Testis (tissue), 5 donors: ENCODE measurements around a stretch of chr17.

- PRO-cap, 3 experiments, result no peak in any of the 3 experiments
- RAMPAGE, long total RNA, 2 experiments, result no peak in any of the 2 experiments
- RRBS, result no CpG with 5 or more reads among the region's 8 CpGs
These were observed 58.6 kb downstream of the PECAM1 start for GRCh38 chr17:64331909-64332542.

DNA sequence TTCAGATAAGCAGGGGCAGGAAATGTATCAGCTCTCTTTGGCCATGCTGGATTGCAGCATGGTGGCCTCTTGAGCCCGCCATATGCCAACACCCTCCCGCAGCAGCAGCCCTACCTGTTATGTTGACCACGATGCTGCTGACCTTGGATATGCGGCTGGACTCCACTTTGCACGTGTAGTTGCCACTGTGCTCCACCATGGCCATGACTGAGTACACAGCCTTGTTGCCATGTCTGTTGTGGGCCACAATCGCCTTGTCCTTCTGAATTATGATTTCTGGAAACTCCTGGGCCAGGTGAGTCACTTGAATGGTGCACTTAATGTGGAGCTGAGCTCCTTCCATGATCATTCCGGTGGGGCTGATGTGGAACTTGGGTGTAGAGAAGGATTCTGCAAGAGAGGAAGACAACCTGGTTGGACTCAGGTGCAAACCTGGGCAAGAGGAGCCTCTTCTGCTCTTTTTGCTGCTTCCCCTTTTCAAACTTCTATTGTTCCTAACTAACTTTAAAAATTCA is 21.0 kb downstream of the PECAM1 start:
- PRO-cap, 3 experiments, result no peak in any of the 3 experiments
- RAMPAGE, long total RNA, 2 experiments, result no peak in any of the 2 experiments
- RRBS, result no CpG with 5 or more reads among the region's 7 CpGs

- PRO-cap, 3 experiments, result peak in 1 of 3 experiments; most common plus-strand start chr17:64412315 (in 1)
- RAMPAGE, long total RNA, 2 experiments, result no peak in any of the 2 experiments
- RRBS, result no CpG with 5 or more reads among the region's 20 CpGs
These were observed 21.3 kb upstream of the PECAM1 start for GRCh38 chr17:64411859-64412464.

GRCh38 chr17:64418495-64419009 is 27.9 kb upstream of the PECAM1 start:
- PRO-cap, 3 experiments, result no peak in any of the 3 experiments
- RAMPAGE, long total RNA, 2 experiments, result no peak in any of the 2 experiments
- RRBS, result no CpG with 5 or more reads among the region's 12 CpGs

- PRO-cap, 3 experiments, result no peak in any of the 3 experiments
- RAMPAGE, long total RNA, 2 experiments, result start-site peak on the minus strand in 1 of 2 experiments, at chr17:64611617-64612329 at its widest, 31 reads per replicate
- RRBS, result no CpG with 5 or more reads among the region's 6 CpGs
These were observed 50.3 kb downstream of the SMURF2 start for GRCh38 chr17:64611717-64612203.

- PRO-cap, 3 experiments, result no peak in any of the 3 experiments
- RAMPAGE, long total RNA, 2 experiments, result no peak in any of the 2 experiments
- RRBS, result 1% methylated on average over 6 of the region's 49 CpGs
These were observed 1.1 kb downstream of the SMURF2 start for GRCh38 chr17:64660657-64661758.

DNA sequence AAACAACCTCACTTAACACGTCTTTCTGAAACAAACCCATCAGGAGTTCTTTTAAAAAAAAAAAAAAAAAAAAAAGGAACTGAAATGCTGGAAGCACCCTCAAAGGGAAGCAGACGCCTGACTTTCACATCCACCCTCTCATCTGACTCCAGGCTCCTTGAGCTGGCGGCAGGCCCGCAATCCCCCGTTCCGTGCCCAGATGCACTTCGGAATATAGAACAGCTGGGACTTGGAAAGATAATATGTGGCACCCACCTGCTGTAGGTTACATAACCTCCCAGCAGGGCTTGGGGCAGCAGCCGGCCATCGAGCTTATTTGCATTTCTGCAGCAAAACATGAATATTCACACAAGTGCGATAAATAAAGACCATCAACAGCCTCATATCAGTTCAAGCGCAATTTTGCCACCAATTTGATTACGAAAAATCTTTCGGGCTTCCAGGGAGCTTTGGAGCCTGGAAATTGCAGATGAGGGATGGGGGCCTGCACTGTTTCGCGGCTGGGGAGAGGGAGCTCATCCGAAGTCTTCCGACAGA is 115.7 kb upstream of the SMURF2 start:
- PRO-cap, 3 experiments, result no peak in any of the 3 experiments
- RAMPAGE, long total RNA, 2 experiments, result no peak in any of the 2 experiments
- RRBS, result no CpG with 5 or more reads among the region's 17 CpGs

GRCh38 chr17:64787070-64787929 is 125.2 kb upstream of the SMURF2 start:
- PRO-cap, 3 experiments, result no peak in any of the 3 experiments
- RAMPAGE, long total RNA, 2 experiments, result no peak in any of the 2 experiments
- RRBS, result 100% methylated on average over 3 of the region's 14 CpGs

DNA sequence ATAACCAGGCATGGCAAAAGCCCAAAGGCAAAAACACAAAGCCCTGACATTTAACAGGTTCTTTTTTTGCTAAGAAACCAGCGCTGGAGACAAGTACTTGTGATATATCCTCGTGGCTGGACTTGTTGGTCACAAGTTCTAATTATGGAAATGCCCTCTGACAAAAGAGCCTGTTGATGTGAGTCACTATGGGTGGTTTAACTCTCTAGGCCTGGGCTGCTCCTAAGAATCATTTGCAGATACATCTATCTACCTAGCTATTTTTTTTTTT is 67.5 kb downstream of the GNA13 start:
- PRO-cap, 3 experiments, result no peak in any of the 3 experiments
- RAMPAGE, long total RNA, 2 experiments, result no peak in any of the 2 experiments
- RRBS, result no CpG with 5 or more reads among the region's 2 CpGs

GRCh38 chr17:65036920-65037951 is 19.3 kb downstream of the GNA13 start:
- PRO-cap, 3 experiments, result no peak in any of the 3 experiments
- RAMPAGE, long total RNA, 2 experiments, result no peak in any of the 2 experiments
- RRBS, result no CpG with 5 or more reads among the region's 7 CpGs

- PRO-cap, 3 experiments, result no peak in any of the 3 experiments
- RAMPAGE, long total RNA, 2 experiments, result no peak in any of the 2 experiments
- RRBS, result no CpG with 5 or more reads among the region's 11 CpGs
These were observed 6.5 kb downstream of the APOH start for GRCh38 chr17:66222543-66223345.

DNA sequence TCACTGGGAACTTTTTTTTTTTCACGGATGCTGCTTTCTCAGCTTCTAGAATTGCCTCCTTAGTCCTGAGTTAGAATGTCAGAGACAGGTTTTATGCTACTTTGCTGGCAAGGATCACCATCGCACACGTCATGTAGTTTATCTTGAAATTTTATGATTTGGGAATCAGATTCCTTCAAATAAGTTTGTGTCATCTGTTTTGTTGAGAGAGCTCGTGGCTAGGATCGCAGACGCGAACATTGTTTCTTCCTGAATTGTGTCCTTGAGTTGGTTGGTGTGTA is 51.4 kb downstream of the PRKCA start:
- PRO-cap, 3 experiments, result no peak in any of the 3 experiments
- RAMPAGE, long total RNA, 2 experiments, result no peak in any of the 2 experiments
- RRBS, result no CpG with 5 or more reads among the region's 7 CpGs

- PRO-cap, 3 experiments, result no peak in any of the 3 experiments
- RAMPAGE, long total RNA, 2 experiments, result no peak in any of the 2 experiments
- RRBS, result no CpG with 5 or more reads among the region's 8 CpGs
These were observed 113.0 kb downstream of the PRKCA start for GRCh38 chr17:66415329-66415837.

DNA sequence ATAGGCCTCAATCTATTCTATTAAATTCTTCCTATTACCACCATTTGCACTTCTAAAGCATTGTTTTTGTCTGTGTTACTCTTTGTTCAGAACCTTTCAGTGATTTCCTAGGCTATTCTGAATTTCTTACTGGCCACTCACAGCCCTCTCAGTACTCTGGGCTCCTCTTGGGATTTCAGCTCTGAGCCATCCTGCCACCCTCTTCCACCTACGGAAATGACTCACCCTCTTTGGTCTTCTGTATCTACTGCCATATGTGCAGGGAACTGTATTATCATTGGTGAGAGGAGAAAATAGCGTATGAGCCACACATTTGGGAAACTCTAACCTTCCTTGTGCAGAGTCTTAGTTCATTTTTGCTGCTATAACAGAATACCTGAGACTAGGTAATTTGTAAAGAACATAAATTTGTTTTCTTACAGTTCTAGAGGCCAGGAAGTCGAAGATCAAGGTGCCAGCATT is 191.5 kb downstream of the PRKCA start:
- PRO-cap, 3 experiments, result no peak in any of the 3 experiments
- RAMPAGE, long total RNA, 2 experiments, result no peak in any of the 2 experiments
- RRBS, result no CpG with 5 or more reads among the region's 3 CpGs

DNA sequence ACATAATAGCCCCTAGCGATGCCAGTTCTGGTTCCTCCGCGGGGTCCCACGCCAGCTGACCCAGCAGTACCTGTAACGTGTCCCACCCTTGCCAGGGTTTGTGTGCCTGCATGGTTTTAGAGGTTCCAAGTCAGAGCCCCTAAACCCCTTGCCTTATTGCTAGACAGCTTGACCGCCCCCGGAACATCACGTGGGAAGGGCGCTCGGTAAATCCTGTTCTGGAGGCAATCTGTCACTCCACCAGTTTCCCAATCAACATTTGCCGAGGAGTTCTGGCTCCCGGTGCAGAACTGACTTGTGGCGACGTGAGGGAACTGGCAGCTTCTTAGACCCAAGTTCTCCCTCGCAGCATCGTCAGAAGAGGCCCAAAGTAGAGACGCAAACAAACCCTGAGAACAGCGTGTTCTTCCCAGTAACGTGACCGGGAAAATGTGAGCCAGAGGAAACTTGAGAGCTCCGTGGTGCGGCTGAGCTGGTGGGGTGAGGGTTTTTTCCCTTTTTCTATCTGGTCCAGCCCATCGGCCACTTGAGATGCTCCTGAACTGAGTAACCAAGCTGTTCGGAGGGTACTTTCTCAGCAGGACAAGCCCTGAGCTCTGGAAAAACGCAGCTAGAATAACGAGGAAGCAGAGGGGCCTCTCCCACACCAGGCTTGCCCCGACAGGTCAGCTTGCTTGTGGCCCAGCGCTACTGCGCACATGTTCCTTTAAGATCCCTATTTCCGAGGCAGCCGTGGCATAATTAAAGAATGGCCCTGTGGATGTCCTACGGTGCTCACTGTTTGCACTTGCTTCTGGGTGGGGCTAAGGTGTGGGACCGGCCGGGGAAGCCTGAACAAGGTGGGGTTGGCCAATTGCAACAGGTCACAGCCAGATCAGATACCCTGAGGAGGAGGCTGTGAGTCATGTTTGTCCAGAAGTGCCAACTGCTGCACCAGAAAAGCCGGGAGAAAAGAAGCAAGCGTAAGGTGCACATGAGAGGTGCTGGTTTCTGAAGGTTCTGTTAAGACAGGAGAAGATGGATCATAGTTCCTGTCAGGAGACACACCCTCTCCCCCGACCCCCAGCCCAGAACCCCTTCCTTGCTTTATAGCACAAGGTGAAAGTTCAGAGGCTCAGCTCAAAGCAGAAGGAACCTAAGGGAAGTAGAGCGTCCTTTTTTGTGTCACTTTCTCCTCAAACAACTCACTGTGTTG is 158.7 kb upstream of the CACNG5 start:
- PRO-cap, 3 experiments, result peak in 3 of 3 experiments; most common plus-strand start position 529 of the sequence (in 2); most common minus-strand start position 297 of the sequence (in 1)
- RAMPAGE, long total RNA, 2 experiments, result no peak in any of the 2 experiments
- RRBS, result 69% methylated on average over 6 of the region's 38 CpGs

DNA sequence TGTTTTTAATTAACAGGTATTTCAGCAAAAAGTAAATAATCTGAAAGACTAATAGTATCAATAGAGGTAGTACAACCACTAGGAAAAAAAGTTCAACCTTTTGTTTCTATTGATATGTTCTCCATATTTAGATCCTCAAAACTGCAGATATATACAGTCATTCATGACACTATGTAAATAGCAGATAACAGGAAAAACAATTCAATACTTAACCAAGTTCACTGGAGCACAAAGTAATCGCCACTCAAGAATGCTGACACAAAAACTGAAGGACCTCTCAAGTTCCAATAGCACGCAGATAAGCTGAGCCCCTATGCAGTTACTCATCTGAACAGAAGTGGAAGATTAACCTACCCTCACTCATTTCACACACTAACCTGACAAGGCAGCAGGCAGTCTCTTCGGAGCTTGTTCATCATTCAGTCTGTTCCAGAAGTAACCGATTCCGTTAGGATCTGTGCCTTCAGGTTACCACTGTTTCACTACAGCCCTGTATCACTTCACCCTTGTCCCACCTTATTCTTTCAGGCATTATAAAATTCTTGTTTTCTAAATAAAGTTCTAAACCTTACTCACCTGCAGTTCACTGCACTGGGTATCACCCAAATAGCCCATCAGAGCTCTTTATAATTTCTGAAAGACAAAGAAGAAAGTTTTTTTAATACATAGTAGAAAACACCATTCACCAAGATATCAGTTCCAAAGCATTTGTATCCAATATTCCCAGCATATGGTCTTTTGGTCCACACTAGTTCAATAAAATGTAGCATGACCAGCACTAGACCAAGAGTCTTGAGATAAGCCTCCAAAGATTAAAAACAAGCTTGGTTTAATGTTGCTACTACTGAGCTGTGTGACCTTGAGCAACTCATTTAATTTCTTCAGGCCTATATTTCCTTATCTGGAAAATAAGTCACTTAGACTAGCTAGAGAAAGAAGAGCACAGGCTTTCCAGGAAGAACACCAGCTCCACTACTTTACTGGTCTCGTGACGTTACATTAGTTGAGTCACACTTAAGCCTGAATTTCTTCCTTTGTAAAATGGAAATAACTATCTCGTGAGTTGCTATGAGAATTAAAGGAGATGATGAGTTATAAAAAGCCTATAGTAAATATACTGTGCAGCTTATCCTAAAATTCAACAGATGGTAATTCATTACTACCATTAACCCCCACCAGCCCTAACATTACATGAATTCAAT is 5.7 kb downstream of the HELZ start:
- PRO-cap, 3 experiments, result no peak in any of the 3 experiments
- RAMPAGE, long total RNA, 2 experiments, result no peak in any of the 2 experiments
- RRBS, result no CpG with 5 or more reads among the region's 8 CpGs

GRCh38 chr17:67258789-67259152 is 13.8 kb upstream of the HELZ start:
- PRO-cap, 3 experiments, result no peak in any of the 3 experiments
- RAMPAGE, long total RNA, 2 experiments, result no peak in any of the 2 experiments
- RRBS, result no CpG with 5 or more reads among the region's 7 CpGs

- PRO-cap, 3 experiments, result no peak in any of the 3 experiments
- RAMPAGE, long total RNA, 2 experiments, result start-site peak on the minus strand in 1 of 2 experiments, at chr17:67398743-67398748 at its widest, 31 reads per replicate
- RRBS, result no CpG with 5 or more reads among the region's 15 CpGs
These were observed 21.4 kb downstream of the PITPNC1 start for GRCh38 chr17:67398411-67398918.

GRCh38 chr17:67490447-67490984 is 113.4 kb downstream of the PITPNC1 start:
- PRO-cap, 3 experiments, result no peak in any of the 3 experiments
- RAMPAGE, long total RNA, 2 experiments, result no peak in any of the 2 experiments
- RRBS, result no CpG with 5 or more reads among the region's 11 CpGs

GRCh38 chr17:67546237-67547058 is 169.4 kb downstream of the PITPNC1 start:
- PRO-cap, 3 experiments, result no peak in any of the 3 experiments
- RAMPAGE, long total RNA, 2 experiments, result no peak in any of the 2 experiments
- RRBS, result no CpG with 5 or more reads among the region's 7 CpGs